K562 (cell line): Measurements from ENCODE around the genes MYEF2, SLC27A2 and TRPM7.

GRCh38 chr15:45644713-45645191 lies 9.9 kb downstream of the SQOR start:
- RAMPAGE, long total RNA: no peak
- RRBS: no CpG with 5 or more reads among the region's 1 CpG
PRO-cap:
- standard: no peak
- CoPRO, capped RNA only, 2 experiments: no peak in any of the 2 experiments
- CoPRO, capped and uncapped RNA, 2 experiments: no peak in any of the 2 experiments
- CoPRO, uncapped RNA only, 2 experiments: no peak in any of the 2 experiments
CAGE:
- cytosol, long polyA plus RNA: no peak
- long polyA plus RNA: no peak
- nucleolus, long total RNA: no peak
- nucleus, long polyA plus RNA: no peak

GRCh38 chr15:45659434-45659837 lies 24.6 kb downstream of the SQOR start:
- RAMPAGE, long total RNA: no peak
- RRBS: no CpG with 5 or more reads among the region's 1 CpG
PRO-cap:
- standard: no peak
- CoPRO, capped RNA only, 2 experiments: no peak in any of the 2 experiments
- CoPRO, capped and uncapped RNA, 2 experiments: no peak in any of the 2 experiments
- CoPRO, uncapped RNA only, 2 experiments: no peak in any of the 2 experiments
CAGE:
- cytosol, long polyA plus RNA: no peak
- long polyA plus RNA: no peak
- nucleolus, long total RNA: no peak
- nucleus, long polyA plus RNA: no peak

DNA sequence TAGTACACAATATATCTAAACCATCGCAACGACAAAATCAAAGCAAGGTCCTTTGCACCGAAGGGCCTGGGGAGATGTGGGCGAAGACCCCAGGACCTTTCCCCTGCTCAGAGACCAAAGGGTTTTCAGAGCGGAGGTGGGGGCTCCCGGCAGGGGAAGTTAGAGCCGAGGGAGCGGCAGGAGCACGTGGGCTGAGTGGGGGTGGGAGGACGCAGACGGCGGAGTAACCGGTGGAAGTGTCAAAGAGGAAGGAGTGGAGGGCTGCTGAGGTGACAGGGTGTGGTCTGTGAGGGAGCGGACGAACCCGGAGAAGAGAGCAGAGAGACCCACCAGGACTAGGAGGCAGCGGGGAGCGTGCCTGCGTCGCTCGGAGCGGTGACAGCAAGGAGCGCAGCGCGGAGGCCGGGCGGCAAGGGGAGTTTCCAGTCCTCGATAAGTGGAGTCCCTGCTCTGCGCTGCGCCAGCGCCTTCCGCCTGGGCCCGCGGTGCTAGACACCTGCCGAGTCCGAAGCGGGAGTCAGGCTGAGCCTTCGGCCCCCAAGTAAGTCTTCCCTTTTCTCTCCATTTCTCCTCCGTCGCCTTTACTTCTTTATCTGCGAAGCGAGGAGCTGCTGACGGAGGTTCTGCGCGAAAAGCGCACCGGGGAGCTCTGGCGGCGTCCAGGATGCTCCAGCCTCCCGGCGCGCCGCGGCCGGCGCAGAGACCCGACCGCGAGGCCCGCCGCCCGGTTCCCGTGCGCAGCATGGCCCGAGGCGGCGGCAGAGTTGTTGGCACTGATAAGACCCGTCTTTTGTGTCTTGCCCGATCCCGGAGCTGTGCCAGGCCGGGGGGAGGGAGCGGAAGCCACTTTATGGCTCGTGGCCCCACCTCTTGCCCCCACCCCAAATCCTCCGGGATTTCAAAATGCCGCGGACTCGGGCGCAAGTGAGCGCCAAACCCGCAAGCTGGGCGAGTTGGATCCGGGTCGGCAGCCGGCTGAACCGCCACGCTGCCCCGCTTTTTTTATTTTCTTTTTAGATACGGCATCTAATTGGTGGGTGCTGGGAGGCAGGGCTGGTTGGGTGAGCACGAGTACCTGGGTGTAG lies 533.1 kb upstream of the SEMA6D start:
- RAMPAGE, long total RNA: no peak
- RRBS: 12% methylated on average over 35 of the region's 89 CpGs
PRO-cap:
- standard: no peak
- CoPRO, capped RNA only, 2 experiments: no peak in any of the 2 experiments
- CoPRO, capped and uncapped RNA, 2 experiments: no peak in any of the 2 experiments
- CoPRO, uncapped RNA only, 2 experiments: no peak in any of the 2 experiments
CAGE:
- cytosol, long polyA plus RNA: no peak
- long polyA plus RNA: no peak
- nucleolus, long total RNA: no peak
- nucleus, long polyA plus RNA: no peak

- RAMPAGE, long total RNA: no peak
- RRBS: no CpG with 5 or more reads among the region's 4 CpGs
PRO-cap:
- standard: no peak
- CoPRO, capped RNA only, 2 experiments: no peak in any of the 2 experiments
- CoPRO, capped and uncapped RNA, 2 experiments: no peak in any of the 2 experiments
- CoPRO, uncapped RNA only, 2 experiments: no peak in any of the 2 experiments
CAGE:
- cytosol, long polyA plus RNA: no peak
- long polyA plus RNA: no peak
- nucleolus, long total RNA: no peak
- nucleus, long polyA plus RNA: no peak
Measured at GRCh38 chr15:47332179-47332430, 385.2 kb upstream of the SEMA6D start.

GRCh38 chr15:48177560-48178753 lies at the start of gene MYEF2:
TSS of gene MYEF2 (minus strand) at chr15:48178295.
- RAMPAGE, long total RNA: no peak
- RRBS: 12% methylated on average over 27 of the region's 76 CpGs
PRO-cap:
- standard: no peak
- CoPRO, capped RNA only, 2 experiments: no peak in any of the 2 experiments
- CoPRO, capped and uncapped RNA, 2 experiments: no peak in any of the 2 experiments
- CoPRO, uncapped RNA only, 2 experiments: no peak in any of the 2 experiments
CAGE:
- cytosol, long polyA plus RNA: no peak
- long polyA plus RNA: no peak
- nucleolus, long total RNA: no peak
- nucleus, long polyA plus RNA: no peak

DNA sequence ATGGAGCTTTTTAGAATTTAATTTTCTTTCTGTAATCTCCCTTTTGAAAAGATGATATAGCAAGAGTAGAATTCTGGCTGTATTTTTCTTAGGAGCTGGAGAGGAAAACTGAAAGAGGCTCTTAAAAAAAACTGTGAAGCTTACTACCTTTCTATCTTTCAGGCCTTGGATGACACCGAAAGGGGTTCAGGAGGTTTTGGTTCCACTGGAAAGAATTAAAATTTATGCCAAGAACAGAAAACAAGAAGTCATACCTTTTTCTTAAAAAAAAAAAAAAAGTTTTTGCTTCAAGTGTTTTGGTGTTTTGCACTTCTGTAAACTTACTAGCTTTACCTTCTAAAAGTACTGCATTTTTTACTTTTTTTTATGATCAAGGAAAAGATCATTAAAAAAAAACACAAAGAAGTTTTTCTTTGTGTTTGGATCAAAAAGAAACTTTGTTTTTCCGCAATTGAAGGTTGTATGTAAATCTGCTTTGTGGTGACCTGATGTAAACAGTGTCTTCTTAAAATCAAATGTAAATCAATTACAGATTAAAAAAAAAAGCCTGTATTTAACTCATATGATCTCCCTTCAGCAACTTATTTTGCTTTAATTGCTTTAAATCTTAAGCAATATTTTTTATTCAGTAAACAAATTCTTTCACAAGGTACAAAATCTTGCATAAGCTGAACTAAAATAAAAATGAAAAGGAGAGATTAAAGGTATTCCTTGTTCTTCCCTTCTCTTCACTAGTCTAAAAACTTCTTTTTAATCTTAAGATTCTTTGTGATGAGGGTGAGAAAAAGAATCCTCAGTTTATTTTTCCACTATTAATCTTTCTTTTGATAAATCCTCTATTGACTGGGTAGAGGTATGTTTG lies 10.9 kb downstream of the DUT start:
- RAMPAGE, long total RNA: no peak
- RRBS: no CpG with 5 or more reads among the region's 2 CpGs
PRO-cap:
- standard: no peak
- CoPRO, capped RNA only, 2 experiments: no peak in any of the 2 experiments
- CoPRO, capped and uncapped RNA, 2 experiments: no peak in any of the 2 experiments
- CoPRO, uncapped RNA only, 2 experiments: peak in 1 of 2 experiments; most common plus-strand start position 594 of the sequence (in 1)
CAGE:
- cytosol, long polyA plus RNA: start-site peak on the plus strand centred at position 405 of the sequence, 216 bp wide, 20 and 23 reads in 2 replicates
- long polyA plus RNA: no peak
- nucleolus, long total RNA: no peak
- nucleus, long polyA plus RNA: no peak

DNA sequence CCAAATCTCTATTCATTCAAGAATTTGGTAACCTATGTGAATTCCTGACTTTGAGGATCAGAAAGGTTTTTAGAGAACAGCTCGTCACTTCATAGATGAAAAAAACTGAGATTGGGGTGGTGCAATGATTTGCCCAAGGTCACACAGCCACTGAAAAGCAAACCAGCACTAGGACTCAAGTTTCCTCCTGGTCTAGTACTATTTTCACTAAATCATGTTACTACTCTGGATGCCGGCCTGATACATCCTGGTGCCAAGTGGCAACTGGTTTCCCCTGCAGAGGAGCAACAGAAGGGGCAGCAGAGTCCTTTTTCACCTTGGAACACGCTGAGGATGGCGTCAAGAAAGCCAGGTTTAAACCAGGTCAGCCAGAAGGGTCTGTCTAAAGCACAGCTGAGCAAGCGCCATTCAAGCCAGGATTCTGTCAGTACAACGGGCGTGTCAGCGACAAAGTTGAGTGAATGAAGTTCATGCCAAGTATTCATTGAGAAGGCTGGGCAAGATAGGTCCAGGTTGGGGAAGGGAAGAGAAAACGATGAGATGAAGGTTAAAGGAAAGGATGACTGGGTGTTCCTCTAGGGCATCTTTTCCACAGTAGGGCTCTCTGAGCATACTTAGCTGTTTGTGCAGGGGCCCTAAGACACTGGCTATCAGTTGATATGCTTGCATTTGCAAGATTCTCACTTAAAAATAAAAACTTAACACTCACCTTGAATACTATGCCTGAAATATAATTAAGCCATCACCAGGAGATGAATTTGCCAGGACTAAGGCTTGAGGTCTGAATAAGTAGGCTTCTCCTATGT lies 88.2 kb downstream of the FBN1 start:
- RAMPAGE, long total RNA: no peak
- RRBS: no CpG with 5 or more reads among the region's 9 CpGs
PRO-cap:
- standard: no peak
- CoPRO, capped RNA only, 2 experiments: no peak in any of the 2 experiments
- CoPRO, capped and uncapped RNA, 2 experiments: no peak in any of the 2 experiments
- CoPRO, uncapped RNA only, 2 experiments: no peak in any of the 2 experiments
CAGE:
- cytosol, long polyA plus RNA: no peak
- long polyA plus RNA: no peak
- nucleolus, long total RNA: no peak
- nucleus, long polyA plus RNA: no peak

DNA sequence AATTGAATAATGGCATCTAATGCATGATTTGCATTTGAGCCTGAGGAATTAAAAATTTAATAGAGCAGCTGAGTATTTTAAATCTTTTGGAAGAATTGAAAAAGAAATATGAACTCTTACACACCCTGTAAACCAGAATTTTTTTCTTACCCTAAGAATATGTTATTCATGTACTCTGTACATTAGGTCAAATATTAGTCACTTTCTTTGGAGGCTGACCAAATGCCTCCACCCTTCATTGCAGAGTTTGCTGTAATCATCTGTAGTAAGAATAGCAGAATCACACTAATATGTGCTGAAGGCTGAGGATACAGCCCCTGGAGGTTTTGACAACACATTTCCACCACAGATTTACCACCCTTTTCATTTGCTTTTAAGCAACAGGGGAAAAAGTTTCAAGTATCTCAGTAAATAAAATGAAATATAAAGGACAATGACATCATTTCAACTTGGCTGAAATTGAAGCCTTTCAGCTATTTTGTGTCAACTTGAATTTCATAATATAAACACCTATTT lies 79.6 kb downstream of the FBN1 start:
- RAMPAGE, long total RNA: no peak
PRO-cap:
- standard: no peak
- CoPRO, capped RNA only, 2 experiments: no peak in any of the 2 experiments
- CoPRO, capped and uncapped RNA, 2 experiments: no peak in any of the 2 experiments
- CoPRO, uncapped RNA only, 2 experiments: no peak in any of the 2 experiments
CAGE:
- cytosol, long polyA plus RNA: no peak
- long polyA plus RNA: no peak
- nucleolus, long total RNA: no peak
- nucleus, long polyA plus RNA: no peak

DNA sequence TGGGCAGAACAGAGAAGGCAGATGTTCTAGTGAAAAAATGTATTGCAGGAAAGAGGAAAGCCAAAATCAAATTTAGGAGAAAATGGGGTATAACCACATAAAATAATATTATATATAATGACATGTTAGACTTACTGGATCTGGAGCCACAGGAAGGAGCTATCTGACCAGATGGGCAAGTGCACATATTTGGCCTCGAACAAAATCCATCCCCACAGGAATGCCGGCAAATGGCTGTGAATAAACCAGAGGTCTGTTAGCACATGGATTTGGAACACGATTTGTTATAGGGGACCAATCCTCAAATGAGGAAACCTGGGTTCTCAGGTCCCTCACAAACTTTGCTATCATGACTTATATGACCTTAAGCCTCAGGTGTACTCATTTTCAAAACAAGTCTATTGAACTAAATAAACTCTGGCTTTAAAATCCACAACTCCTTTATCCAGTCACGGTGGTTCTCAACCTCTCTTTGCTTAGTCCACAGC lies 34.9 kb downstream of the FBN1 start:
- RAMPAGE, long total RNA: no peak
- RRBS: no CpG with 5 or more reads among the region's 4 CpGs
PRO-cap:
- standard: no peak
- CoPRO, capped RNA only, 2 experiments: no peak in any of the 2 experiments
- CoPRO, capped and uncapped RNA, 2 experiments: no peak in any of the 2 experiments
- CoPRO, uncapped RNA only, 2 experiments: no peak in any of the 2 experiments
CAGE:
- cytosol, long polyA plus RNA: no peak
- long polyA plus RNA: no peak
- nucleolus, long total RNA: no peak
- nucleus, long polyA plus RNA: no peak

DNA sequence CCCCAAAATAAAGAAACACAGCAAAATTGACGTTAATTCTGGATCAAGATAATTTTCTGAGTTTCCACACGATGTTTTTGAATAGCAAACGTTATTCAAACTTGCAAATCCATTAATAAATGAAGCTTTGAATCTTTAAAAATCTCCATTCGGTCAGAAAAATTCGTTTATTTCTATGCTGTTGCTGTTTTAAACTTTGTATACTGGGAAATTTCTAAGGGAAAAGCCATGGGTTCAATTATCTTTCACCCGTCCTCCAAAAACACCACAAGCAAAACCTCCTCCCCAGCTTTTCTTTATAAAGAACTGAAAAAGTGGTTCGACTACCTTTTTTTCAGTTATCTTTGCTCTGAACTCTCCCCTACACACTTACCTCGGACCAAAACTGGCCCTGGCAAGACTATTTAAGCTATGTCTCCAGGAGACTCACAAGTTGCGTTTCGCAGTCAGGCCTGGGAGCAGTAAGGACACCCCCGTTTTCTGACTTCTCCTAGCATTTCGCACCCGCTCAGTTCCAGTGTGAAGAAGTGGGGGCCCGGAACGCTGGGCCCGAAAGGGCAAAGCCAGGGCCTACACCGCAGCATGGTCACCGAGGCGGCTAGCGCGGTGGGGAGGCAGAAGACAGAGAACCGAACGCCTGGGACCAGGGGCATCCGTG lies 663 bp downstream of the COPS2 start:
- RAMPAGE, long total RNA: no peak
- RRBS: no CpG with 5 or more reads among the region's 24 CpGs
PRO-cap:
- standard: unidirectional peak, plus-strand start at position 443 of the sequence; bidirectional peak, plus-strand start at position 560 of the sequence, minus-strand start at position 482 of the sequence
- CoPRO, capped RNA only, 2 experiments: no peak in any of the 2 experiments
- CoPRO, capped and uncapped RNA, 2 experiments: no peak in any of the 2 experiments
- CoPRO, uncapped RNA only, 2 experiments: no peak in any of the 2 experiments
CAGE:
- cytosol, long polyA plus RNA: no peak
- long polyA plus RNA: no peak
- nucleolus, long total RNA: no peak
- nucleus, long polyA plus RNA: no peak

DNA sequence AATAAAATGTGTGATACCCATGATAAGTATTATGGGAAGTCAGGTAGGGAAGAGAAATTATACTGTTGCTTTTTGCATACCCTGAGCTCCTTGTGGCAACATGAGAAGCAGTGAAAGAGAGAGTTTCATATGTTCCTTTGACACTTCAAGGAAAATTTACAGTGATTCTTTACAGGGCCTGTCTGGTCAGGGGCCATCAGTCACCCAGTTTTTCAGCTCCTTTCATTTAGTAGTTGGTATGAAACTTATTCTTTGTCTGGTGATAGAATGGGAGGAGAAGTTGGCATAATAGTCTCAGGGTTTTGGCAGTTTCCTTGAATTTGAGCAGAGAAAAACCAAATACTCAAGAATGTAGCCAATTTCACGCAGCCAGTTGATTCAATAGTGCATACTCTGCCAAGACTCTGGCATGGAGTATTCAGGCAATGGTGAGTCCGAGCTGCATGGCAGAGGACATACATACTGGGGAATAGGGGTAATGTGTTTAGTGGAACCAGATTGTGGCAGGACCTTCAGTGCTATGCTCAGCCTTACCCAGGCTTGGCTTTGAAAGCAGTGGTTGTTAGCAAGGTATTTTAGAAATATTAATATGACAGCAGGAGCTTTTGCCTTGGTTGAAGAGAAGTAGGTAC lies 118.3 kb downstream of the GALK2 start:
- RAMPAGE, long total RNA: no peak
- RRBS: no CpG with 5 or more reads among the region's 2 CpGs
PRO-cap:
- standard: no peak
- CoPRO, capped RNA only, 2 experiments: no peak in any of the 2 experiments
- CoPRO, capped and uncapped RNA, 2 experiments: no peak in any of the 2 experiments
- CoPRO, uncapped RNA only, 2 experiments: peak in 1 of 2 experiments; most common plus-strand start position 60 of the sequence (in 1)
CAGE:
- cytosol, long polyA plus RNA: no peak
- long polyA plus RNA: no peak
- nucleolus, long total RNA: no peak
- nucleus, long polyA plus RNA: no peak

DNA sequence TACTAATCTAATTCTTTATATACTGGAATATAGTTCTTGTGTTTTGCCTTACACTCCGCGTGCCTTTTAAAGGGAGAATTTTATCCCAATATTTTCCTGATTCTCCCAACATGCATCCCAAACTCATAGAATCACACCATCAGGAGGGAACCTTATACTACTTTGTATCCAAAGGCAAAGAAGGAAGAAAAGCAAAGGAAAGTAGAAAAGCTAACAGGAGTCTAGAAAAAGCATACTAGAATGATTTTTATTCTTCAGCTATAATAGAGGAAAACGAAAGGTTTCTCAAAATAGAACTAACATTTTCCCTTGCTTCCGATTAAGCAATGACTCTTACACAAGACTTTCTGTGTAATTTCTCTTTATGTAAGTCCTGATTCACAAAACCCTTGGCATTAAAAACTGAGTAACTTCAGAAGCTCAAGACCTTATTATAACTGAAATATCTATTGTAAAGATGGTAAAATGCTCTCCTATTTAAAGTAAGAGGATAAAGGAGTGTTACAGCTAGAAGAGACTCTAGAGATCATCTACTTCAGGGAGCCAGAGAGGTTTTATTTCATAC lies 97.3 kb downstream of the DTWD1 start:
- RAMPAGE, long total RNA: no peak
- RRBS: no CpG with 5 or more reads among the region's 4 CpGs
PRO-cap:
- standard: no peak
- CoPRO, capped RNA only, 2 experiments: no peak in any of the 2 experiments
- CoPRO, capped and uncapped RNA, 2 experiments: no peak in any of the 2 experiments
- CoPRO, uncapped RNA only, 2 experiments: no peak in any of the 2 experiments
CAGE:
- cytosol, long polyA plus RNA: no peak
- long polyA plus RNA: no peak
- nucleolus, long total RNA: no peak
- nucleus, long polyA plus RNA: no peak

- RAMPAGE, long total RNA: no peak
- RRBS: no CpG with 5 or more reads among the region's 2 CpGs
PRO-cap:
- standard: no peak
- CoPRO, capped RNA only, 2 experiments: no peak in any of the 2 experiments
- CoPRO, capped and uncapped RNA, 2 experiments: no peak in any of the 2 experiments
- CoPRO, uncapped RNA only, 2 experiments: no peak in any of the 2 experiments
CAGE:
- cytosol, long polyA plus RNA: no peak
- long polyA plus RNA: no peak
- nucleolus, long total RNA: no peak
- nucleus, long polyA plus RNA: no peak
Measured at GRCh38 chr15:49906680-49907088, 212.3 kb downstream of the ATP8B4 start.

DNA sequence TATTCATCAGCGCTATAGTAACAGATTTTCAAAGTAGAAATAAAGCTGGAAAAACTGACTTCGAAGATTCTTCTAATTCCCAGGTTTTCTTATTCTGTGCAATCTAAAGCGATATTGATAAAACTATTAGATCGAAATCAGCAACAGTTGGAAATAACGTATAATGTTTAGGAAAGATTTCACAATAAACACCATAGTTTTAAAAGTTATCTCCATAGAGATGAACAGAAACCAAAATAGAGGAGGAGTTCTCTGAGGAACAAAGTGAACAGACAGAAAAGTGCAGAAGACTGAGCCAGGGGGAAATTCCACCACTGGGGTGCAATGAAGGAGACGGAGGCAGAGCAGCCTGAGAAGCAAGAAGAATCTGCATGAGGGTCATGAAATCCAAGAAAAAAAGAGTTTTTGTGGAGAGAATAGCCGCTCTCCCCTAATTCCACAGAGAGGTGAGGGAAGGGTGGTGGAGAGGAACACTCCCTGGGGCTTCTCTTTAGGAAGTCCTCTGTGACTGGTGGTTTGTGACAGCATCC lies 23.1 kb downstream of the ATP8B4 start:
- RAMPAGE, long total RNA: no peak
- RRBS: no CpG with 5 or more reads among the region's 7 CpGs
PRO-cap:
- standard: no peak
- CoPRO, capped RNA only, 2 experiments: no peak in any of the 2 experiments
- CoPRO, capped and uncapped RNA, 2 experiments: no peak in any of the 2 experiments
- CoPRO, uncapped RNA only, 2 experiments: no peak in any of the 2 experiments
CAGE:
- cytosol, long polyA plus RNA: no peak
- long polyA plus RNA: no peak
- nucleolus, long total RNA: no peak
- nucleus, long polyA plus RNA: no peak

DNA sequence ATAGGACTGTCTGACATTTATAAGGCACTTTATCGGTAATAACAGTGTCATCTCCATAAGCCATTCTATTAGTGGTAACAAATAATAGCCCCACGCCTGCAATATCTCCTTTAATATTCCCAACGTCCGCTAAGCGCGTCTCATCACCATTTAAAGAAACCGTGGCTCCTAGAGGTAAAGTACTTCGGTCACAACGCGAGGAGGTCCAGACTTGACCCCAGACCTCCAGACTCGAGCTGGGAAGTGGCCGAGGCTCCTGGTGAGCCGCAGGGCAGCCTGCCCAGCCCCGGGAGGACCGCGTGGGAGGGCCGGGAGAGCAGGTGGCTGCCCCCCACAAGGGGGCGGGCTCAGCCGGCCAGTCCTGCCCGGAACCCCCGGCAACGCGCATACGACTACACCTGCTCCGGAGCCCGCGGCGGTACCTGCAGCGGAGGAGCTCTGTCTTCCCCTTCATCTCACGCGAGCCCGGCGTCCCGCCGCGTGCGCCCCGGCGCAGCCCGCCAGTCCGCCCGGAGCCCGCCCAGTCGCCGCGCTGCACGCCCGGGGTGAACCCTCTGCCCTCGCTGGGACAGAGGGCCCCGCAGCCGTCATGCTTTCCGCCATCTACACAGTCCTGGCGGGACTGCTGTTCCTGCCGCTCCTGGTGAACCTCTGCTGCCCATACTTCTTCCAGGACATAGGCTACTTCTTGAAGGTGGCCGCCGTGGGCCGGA lies at the start of gene SLC27A2:
TSS of gene SLC27A2 (plus strand) at position 358 of the 713 bp plus-strand sequence.
- RAMPAGE, long total RNA: no peak
- RRBS: 3% methylated on average over 11 of the region's 57 CpGs
PRO-cap:
- standard: bidirectional peak, plus-strand start at position 228 of the sequence, minus-strand start at position 245 of the sequence; bidirectional peak, plus-strand start at position 358 of the sequence, minus-strand start at position 288 of the sequence
- CoPRO, capped RNA only, 2 experiments: peak in 2 of 2 experiments; most common plus-strand start position 358 of the sequence (in 2); most common minus-strand start position 288 of the sequence (in 1)
- CoPRO, capped and uncapped RNA, 2 experiments: peak in 2 of 2 experiments; most common plus-strand start position 358 of the sequence (in 2); most common minus-strand start position 245 of the sequence (in 1)
- CoPRO, uncapped RNA only, 2 experiments: no peak in any of the 2 experiments
CAGE:
- cytosol, long polyA plus RNA: start-site peak on the plus strand centred at position 384 of the sequence, 70 bp wide, 175 and 137 reads in 2 replicates
- long polyA plus RNA: no peak
- nucleolus, long total RNA: no peak
- nucleus, long polyA plus RNA: no peak

DNA sequence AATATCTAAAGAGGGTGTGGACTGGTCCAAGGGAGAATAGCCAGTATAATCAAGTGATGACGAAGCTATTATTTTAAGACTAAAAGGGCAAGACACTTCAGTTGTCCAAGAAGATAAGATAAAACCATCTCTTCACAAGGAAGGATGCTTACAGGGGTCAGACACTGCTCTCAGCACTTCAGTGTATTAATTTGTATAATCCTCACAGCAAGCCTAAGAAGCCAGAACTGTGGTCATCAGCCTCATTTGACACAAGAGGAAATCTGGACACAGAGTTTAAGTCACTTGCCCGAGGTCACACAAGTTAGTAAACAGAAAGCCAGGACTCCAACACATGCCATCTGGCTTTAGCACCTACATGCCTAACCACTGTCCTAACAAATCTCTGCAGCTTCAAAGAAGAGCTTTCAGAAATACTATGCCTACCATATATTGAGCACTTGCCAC lies 14.6 kb downstream of the HDC start:
- RAMPAGE, long total RNA: no peak
- RRBS: no CpG with 5 or more reads among the region's 2 CpGs
PRO-cap:
- standard: no peak
- CoPRO, capped RNA only, 2 experiments: no peak in any of the 2 experiments
- CoPRO, capped and uncapped RNA, 2 experiments: no peak in any of the 2 experiments
- CoPRO, uncapped RNA only, 2 experiments: no peak in any of the 2 experiments
CAGE:
- cytosol, long polyA plus RNA: no peak
- long polyA plus RNA: no peak
- nucleolus, long total RNA: no peak
- nucleus, long polyA plus RNA: no peak

- RAMPAGE, long total RNA: no peak
- RRBS: no CpG with 5 or more reads among the region's 3 CpGs
PRO-cap:
- standard: no peak
- CoPRO, capped RNA only, 2 experiments: no peak in any of the 2 experiments
- CoPRO, capped and uncapped RNA, 2 experiments: no peak in any of the 2 experiments
- CoPRO, uncapped RNA only, 2 experiments: no peak in any of the 2 experiments
CAGE:
- cytosol, long polyA plus RNA: no peak
- long polyA plus RNA: no peak
- nucleolus, long total RNA: no peak
- nucleus, long polyA plus RNA: no peak
Measured at GRCh38 chr15:50536969-50537526, 9.4 kb downstream of the USP50 start.

GRCh38 chr15:50686470-50687503 lies at the start of gene TRPM7:
TSS of gene TRPM7 (minus strand) at chr15:50686797.
- RAMPAGE, long total RNA: no peak
- RRBS: 3% methylated on average over 15 of the region's 81 CpGs
PRO-cap:
- standard: bidirectional peak, plus-strand start at chr15:50686918, minus-strand start at chr15:50686776; bidirectional peak, plus-strand start at chr15:50687169, minus-strand start at chr15:50687178
- CoPRO, capped RNA only, 2 experiments: peak in 2 of 2 experiments; most common plus-strand start chr15:50686918 (in 2); most common minus-strand start chr15:50686797 (in 2)
- CoPRO, capped and uncapped RNA, 2 experiments: peak in 2 of 2 experiments; most common plus-strand start chr15:50686677 (in 1); most common minus-strand start chr15:50686501 (in 1)
- CoPRO, uncapped RNA only, 2 experiments: peak in 2 of 2 experiments; most common plus-strand start chr15:50686918 (in 1); most common minus-strand start chr15:50686717 (in 2)
CAGE:
- cytosol, long polyA plus RNA: no peak
- long polyA plus RNA: start-site peak on the minus strand at chr15:50686723-50686816, 110 and 323 reads in 2 replicates
- nucleolus, long total RNA: no peak
- nucleus, long polyA plus RNA: start-site peak on the minus strand at chr15:50686724-50686825, 417 and 437 reads in 2 replicates